ENCODE measurements around the gene MICA.

DNA sequence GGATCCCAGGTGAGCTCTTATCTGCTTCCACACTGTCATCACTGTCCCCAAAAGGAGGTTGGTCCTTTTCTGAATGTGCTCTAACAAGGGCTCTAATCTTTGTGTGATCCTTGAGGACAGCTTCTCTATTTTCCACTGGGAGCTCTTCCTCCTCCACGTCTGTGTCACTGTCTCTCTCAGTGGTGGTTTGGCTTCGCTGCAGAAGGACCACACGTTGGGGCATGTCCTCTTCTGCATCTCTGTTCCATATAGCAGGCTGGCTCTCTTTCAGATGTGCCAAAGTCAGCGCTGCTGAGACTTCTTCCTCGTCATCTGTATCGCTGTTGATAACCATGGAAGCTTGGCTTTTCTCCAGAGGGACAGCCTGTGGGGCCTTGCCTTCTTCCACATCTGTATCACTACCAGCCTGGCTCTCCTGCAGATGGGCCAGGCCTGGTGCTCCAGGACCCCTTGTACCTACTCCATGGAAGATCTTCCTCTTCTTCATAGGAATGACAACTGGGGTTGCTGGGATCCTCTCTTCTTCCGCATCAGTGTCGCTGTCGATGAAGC lies 4.6 kb downstream of the MDC1 start:
- PRO-cap, 2 experiments, result no peak in any of the 2 experiments

- PRO-cap, 2 experiments, result no peak in any of the 2 experiments
Measured at GRCh38 chr6:30741400-30742024, 975 bp downstream of the FLOT1 start.

DNA sequence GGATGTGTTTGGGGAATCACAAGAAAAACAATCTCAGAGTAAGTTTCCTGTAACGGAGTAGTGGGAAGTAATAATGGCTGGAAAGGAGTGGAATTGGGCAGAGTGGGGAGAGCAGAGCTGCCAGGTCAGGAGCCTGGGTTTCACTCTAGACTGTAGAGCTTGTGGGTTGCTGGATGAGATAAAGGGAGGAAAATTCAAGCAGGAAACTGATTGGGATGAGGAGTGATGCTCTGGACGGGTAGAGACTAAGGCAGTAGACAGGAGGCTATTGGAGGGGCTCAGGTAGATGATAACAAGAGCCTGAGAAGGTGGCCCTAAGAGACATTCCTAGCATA lies 3.1 kb upstream of the IER3 start:
- PRO-cap, 2 experiments, result no peak in any of the 2 experiments

DNA sequence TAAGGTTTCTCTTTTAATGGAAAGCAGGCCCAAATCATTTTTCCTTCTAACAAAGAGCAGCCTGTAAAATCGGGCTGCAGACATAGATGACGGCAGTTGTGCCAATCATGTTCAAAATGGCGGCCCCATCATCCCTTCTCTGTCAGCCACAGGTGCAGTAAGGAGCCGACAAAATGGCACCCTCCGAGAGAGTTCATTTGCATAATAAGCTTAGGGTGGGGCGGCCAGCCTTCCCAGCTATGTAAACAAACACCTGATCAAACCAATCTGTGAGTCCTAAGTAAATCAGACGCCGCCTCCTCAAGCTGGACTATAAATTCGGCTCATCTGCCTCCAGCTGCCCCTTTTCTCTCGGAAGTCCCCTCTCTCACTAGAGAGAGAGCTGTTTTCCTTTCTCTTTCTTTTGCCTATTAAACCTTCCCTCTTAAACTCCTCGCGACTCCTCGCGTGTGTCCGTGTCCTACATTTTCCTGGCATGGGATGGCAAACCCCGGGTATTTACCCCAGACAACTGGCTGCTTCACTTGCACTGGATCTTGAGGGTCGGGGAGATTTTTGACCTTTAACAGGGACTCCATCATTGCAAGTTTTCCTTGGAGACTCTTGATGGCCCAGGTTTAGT lies 8.9 kb upstream of the DDR1 start:
- PRO-cap, 2 experiments, result no peak in any of the 2 experiments

DNA sequence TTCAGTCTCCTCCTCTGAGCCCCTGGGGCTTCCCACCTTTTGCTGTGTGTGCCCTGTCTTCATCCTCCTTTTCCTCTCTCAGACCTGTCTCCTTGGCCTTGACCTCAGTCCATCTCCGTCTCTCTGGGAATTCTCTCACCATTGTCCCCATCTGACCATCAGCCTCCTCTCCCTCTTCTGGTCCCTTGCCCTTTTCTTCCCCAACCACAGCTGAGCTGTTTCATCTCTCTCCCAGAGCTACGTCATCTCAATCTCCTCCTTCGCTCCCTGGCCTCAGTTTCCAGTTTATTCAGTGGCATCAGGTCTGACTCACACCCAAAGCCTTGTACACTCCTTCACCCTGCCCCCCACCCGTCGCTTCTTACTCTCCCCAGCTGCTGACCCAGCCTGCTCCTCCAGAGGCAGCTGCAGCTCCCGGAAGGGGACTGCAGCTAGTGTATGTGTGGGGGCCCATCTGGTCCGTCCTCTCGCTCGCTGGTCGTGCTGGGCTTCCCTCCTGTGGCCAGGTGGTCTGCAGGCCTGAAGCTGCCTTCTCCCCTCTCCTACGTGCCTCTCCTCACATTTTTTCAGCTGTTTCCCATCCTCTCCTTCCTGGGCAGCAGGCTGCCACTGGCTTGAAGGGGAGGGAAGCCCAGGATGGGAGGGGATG lies 2.5 kb upstream of the DDR1 start:
- PRO-cap, 2 experiments, result no peak in any of the 2 experiments

DNA sequence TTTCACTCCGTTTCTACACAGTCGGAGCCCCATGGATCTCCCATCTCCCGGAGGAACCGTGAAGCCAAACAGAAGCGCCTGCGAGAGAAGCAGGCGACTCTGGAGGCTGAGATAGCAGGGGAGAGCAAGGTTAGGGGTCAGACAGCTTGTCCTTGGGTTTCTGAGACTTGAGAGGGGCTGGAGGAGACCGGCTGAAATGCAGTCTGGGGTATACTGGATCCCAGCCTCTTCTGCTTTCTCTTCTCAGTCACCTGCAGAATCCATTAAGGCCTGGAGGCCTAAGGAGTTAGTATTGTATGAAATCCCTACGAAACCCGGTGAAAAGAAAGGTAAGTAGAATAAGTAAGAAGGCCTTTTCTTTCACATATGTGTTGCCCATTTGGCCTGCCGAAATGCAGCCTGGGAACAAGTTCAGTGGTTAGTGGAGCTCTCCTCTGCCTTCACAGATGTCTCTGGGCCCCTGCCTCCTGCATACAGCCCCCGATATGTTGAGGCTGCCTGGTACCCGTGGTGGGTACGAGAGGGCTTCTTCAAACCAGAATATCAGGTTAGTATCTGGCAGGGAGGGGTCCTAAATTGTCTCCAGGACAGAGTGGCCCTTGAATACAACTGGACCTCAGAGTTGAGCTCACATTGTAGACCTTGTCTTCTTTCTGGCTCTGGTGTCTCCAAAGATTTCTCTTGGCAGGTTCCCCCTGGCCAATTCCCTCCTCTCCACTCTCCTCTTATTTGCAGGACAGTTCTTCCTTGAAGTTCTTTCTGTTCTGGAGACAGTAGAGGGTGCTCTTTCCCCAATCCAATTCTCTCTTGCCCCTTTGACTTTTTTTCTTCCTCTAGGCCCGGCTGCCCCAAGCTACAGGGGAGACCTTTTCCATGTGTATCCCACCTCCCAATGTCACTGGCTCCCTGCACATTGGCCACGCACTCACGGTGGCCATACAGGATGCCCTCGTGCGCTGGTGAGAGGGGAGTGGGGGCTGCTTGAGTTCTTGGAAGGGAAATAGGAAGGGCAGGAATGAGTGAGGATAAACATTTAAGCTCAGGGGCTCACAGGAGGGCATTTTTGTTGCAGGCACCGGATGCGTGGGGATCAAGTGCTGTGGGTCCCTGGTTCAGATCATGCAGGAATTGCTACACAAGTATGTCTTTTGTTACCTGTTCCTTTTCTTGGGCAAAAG lies 1.3 kb downstream of the VARS2 start:
- PRO-cap, 2 experiments, result no peak in any of the 2 experiments

- PRO-cap, 2 experiments, result no peak in any of the 2 experiments
Measured at GRCh38 chr6:30983374-30983628, 217 bp upstream of the MUC21 start.

DNA sequence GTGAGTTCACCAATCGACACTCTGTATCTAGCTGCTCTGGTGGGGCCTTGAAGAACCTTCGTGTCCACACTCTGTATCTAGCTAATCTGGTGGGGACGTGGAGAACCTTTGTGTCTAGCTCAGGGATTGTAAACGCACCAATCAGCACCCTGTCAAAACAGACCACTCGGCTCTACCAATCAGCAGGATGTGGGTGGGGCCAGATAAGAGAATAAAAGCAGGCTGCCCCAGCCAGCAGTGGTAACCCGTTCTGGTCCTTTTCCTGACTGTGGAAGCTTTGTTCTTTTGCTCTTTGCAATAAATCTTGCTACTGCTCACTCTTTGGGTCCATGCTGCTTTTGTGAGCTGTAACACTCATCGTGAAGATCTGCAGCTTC lies 9.2 kb upstream of the MUC22 start:
- PRO-cap, 2 experiments, result no peak in any of the 2 experiments

DNA sequence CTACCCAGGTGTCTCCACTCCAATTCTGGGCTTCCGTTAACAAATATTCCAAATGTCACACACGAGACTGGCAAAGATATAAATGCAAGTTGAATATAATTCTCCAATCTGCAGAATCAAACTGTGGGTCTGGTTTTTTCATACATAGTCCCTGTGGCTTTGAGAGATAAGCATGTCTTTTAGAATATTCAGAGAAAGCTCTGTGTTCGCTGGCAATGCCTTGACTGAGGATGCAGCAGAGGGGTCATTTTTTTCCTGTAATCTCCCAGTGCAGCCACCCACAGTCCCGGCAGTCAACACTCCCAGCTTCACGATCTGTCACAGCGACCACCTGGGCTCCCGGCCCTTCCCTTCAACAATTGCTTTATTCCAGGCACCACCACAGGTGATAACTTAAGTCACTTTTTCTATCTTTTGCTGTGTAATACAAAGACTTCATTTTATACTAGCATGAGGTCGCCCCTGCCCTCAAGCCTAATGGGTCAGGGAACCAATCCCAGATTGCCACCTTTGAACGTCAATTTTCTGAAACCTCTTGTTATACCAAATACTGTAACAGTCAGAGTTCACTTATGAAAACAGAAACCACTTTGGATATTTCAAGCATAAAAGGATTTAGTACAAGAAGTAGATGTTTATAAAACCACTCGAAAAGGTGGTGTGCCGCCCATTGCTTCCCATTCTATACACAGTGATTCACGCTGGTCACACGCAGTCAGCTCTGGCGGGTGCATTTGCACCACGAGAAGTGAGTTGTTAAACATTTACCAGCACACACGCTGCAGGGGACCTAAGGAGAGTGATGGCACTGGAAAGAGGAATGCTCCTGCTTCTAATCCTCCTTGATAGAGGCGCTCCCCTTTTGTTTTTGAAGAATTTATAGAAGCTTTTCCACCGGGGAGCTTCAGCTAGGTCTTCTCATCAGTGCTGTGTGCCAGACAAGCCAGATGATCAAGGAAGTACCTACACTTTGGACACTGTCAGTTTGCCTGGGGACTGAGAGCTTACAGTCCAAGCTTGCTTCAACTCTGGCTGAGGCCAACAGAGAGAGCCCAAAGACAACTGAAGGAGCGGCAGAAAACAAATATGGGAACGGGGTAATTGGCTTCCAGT lies 30.9 kb downstream of the MUC22 start:
- PRO-cap, 2 experiments, result no peak in any of the 2 experiments

GRCh38 chr6:31139400-31139893 lies 581 bp upstream of the PSORS1C2 start:
- PRO-cap, 2 experiments, result no peak in any of the 2 experiments

DNA sequence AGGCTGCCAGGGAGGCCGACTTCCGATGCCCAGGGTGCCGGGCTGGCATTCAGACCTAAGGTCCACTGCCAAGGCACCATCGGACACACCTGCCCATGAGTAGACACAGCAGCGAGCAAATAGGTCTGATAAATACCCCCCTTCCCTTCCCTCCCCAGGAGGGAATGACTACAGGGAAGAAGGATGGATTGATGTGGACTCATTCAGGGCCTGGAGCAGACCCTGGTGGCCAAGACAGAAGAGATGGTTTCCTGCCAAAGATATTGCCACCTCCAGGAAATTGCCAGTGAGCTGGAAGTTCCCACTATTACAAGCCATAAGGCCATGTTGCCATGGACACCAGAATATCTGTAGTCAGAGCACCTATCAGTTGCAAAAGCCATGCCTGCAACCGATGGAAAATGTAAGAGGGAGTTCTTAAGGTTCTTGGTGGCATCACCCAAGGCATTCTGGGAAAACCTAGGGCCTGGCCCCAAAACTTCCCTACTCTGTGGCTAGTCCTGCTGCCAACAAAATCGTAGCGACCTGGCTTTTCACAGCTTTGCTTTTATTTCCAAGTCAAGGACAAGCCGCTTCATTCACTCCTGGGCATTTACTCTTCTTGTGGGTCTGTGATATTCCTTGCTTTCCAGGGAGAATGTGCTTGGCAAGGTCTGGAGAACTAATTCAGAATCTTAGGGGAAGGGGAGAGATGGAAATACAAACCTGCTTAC lies 4.4 kb downstream of the TCF19 start:
- PRO-cap, 2 experiments, result no peak in any of the 2 experiments

- PRO-cap, 2 experiments, result no peak in any of the 2 experiments
Measured at GRCh38 chr6:31203282-31203572, 32.7 kb upstream of the POU5F1 start.

DNA sequence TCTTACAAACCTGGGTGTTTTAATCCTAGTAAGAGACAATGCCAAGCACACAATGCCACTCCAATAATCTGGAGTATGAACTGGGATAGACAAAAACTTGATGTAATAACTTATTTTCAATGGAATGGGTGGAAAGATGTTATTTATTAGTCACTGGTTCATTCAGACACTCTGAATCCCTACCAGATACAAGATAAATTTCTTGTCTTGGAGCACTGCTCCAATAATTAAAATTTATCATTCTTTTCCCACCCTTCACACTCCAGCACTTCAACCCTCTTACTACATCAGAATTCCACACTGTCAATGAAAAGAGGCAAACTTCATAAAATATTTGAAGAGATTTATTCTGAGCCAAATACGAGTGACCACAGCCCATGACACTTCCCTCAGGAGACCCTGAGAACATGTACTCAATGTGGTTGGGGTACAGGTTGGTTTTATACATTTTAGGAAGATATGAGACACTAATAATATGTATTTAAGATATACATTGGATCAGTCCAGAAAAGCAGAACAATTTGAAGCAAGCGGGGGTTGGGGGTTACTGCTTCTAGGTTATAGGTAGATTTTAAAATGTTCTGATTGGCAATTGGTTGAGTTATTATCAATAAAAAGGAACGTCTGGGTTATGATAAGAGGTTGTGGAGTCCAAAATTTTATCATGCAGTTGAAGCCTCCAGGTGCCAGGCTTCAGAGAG lies 7.2 kb downstream of the HLA-C start:
- PRO-cap, 2 experiments, result no peak in any of the 2 experiments

GRCh38 chr6:31266932-31267565 lies 4.8 kb downstream of the HLA-C start:
- PRO-cap, 2 experiments, result no peak in any of the 2 experiments

GRCh38 chr6:31350991-31351640 lies 5.9 kb downstream of the HLA-B start:
- PRO-cap, 2 experiments, result no peak in any of the 2 experiments

DNA sequence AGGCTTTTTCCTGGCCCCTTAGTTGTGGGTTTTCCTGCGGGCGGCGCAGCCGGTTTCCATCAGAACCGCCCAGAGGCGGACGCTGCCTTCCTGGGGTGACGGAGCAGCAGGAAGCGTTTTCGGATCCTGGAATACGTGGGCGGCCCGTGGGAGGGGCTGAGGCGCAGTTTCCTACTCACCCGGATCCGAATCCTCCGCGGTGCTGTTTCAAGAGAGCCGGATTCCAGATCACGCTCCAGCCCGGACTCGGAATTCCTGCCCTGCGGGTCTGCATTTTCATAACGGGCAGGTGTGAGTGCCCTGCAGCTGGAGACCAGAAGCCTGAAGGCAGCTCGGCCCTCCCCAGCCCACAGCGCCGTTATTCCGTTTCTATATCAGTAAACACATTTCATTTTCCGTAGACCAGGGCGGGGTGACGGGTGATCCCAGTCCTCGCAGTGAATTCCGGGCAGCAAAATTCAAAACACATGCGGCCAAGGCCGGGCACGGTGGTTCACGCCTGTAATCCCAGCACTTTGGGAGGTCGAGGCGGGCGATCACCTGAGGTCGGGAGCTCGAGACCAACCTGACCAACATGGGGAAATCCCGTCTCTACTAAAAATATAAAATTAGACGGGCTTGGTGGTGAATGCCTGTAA lies 3.4 kb upstream of the MICA start:
- PRO-cap, 2 experiments, result peak in 2 of 2 experiments; most common plus-strand start position 202 of the sequence (in 2); most common minus-strand start position 84 of the sequence (in 2)

DNA sequence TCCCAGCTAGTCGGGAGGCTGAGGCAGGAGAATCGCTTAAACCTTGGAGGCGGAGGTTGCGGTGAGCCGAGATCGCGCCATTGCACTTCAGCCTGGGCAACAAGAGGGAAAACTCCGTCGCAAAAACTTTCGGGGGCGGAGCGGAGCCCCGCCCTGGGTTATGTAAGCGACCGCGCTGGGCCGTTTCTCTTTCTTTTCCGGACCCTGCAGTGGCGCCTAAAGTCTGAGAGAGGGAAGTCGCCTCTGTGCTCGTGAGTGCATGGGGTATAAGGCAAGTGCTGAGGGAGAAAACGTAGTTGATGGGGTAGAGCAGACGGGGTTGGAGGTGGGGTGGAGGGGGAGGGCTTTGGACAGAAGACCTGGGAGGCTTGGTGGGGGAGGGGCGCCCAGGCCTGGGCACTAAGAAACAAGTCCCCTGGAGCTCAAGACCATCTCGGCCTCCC lies 2.9 kb upstream of the MICA start:
- PRO-cap, 2 experiments, result peak in 2 of 2 experiments; most common plus-strand start position 209 of the sequence (in 2); most common minus-strand start position 113 of the sequence (in 1)

DNA sequence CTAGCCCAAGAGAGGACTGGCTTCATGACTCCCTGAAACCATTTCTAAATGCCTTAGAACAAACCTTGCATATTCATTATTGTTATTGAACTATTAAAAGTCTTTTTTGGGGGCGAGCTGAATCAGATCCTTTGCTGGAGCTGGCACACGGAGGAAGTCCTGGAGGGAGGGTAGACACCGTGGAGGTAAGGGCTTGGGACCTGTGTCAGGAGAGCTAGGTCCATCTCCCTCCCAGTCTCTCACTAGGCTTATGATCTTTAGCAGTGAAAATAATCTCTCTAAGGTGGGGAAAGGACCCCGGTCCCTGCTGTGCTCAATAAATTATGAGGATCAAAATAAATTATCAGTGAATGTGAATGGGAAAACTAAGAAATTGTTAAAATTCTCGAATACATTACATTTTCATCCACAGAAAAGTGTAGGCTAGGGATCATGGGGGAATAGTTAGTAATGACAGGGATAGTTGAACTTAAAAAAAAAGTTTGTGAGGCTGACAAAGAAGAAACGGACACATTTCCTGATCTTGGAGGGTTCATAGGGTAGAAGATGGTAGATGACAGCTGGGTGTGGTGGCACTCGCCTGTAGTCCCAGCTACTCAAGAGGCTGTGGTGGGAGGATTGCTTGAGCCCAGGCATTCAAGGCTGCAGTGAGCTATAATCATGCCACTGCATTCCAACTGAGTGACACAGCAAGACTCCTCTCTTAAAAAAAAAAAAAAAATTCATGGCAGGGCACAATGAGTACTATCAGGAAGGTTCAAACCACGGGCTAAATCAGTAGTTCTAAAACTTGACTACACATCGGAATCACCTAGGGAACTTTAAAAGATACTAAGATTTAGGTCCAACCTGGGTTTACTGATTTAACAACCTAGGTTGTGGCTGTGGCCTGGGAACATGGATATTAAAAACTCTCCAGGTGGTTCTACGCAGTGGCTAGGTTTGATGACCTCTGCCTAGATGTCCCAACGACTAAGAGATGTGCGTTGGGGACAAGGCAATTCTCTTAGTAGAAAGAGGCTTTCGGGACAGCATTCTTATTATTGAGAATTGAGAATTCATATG lies 2.1 kb upstream of the MICA start:
- PRO-cap, 2 experiments, result peak in 2 of 2 experiments; most common plus-strand start position 910 of the sequence (in 1); most common minus-strand start position 608 of the sequence (in 2)

GRCh38 chr6:31403469-31403964 lies at the start of gene MICA:
Gene MICA (plus strand): TSS chr6:31403595.
- PRO-cap, 2 experiments, result peak in 2 of 2 experiments; most common plus-strand start chr6:31403595 (in 2)

DNA sequence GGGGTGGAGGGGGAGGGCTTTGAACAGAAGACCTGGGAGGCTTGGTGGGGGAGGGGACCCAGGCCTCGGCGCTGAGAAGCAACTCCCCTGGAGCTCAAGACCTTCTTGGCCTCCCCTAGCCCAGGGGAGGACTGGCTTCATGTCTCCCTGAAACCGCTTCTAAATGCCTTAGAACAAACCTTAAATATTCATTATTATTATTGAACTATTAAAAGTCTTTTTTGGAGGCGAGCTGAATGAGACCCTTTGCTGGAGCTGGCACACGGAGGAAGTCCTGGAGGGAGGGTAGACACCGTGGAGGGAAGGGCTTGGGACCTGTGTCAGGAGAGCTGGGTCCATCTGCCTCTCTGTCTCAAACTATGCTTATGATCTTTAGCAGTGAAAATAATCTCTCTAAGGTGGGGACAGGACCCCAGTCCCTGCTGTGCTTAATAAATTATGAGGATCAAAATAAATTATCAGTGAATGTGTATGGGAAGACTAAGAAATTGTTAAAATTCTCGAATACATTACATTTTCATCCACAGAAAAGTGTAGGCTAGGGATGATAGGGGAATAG lies 2.8 kb upstream of the MICB start:
- PRO-cap, 2 experiments, result no peak in any of the 2 experiments